Pericardium (tissue), 1 donor: Measurements from ENCODE around the genes MAGEC3, SPANXN1, MAGEA11, MAMLD1 and MAGEA6.

GRCh38 chrX:141380587-141380844 lies 138.2 kb upstream of the SPANXC start:
- RRBS, result no CpG with 5 or more reads among the region's 1 CpG

GRCh38 chrX:141837959-141838567 lies at the start of gene MAGEC3:
TSS of gene MAGEC3 (plus strand) at chrX:141838316.
- RRBS, result no CpG with 5 or more reads among the region's 2 CpGs

GRCh38 chrX:145247270-145247767 lies at the start of gene SPANXN1:
TSS of gene SPANXN1 (plus strand) at chrX:145247503.
- RRBS, result no CpG with 5 or more reads among the region's 2 CpGs

- RRBS, result no CpG with 5 or more reads among the region's 1 CpG
Observed at GRCh38 chrX:147174586-147174896, 360.0 kb upstream of the CXorf51A start.

DNA sequence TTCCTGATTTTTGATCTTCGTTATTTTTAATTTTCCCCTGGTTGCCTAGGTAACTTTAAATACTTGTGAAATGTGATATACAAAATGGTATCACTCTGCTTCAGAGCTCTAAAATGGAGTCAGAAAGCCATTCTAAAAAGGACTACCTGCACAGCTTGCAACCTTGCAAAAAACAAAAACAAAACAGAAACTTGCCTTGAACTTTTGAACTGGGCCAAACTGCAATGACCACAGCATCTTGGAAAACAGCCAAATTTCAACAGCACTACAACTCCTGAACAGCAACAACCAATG lies 36.0 kb upstream of the FMR1 start:
- RRBS, result no CpG with 5 or more reads among the region's 1 CpG

DNA sequence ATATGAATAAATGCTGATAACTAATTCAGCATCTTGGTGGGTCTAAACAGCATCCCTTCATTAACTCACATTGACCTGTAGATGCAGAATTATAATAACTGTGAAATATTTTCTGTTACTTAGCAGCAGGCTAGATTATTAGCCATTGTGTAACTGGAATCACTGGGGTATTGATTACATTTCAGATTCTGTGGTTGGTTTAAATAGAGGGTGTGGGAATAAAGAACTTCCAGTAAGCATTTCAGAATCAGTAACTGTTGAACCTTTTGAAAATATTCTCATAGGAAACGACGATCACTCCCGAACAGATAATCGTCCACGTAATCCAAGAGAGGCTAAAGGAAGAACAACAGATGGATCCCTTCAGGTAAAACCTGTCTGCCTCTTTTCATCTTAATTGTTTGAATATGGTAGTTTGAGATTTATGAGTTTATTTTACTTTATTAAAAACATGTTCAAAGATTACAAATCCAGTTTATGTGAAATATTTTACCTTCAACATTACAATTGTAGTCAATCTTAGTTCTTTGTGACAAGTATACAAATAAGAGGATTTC lies 33.6 kb downstream of the FMR1 start:
- RRBS, result no CpG with 5 or more reads among the region's 5 CpGs

DNA sequence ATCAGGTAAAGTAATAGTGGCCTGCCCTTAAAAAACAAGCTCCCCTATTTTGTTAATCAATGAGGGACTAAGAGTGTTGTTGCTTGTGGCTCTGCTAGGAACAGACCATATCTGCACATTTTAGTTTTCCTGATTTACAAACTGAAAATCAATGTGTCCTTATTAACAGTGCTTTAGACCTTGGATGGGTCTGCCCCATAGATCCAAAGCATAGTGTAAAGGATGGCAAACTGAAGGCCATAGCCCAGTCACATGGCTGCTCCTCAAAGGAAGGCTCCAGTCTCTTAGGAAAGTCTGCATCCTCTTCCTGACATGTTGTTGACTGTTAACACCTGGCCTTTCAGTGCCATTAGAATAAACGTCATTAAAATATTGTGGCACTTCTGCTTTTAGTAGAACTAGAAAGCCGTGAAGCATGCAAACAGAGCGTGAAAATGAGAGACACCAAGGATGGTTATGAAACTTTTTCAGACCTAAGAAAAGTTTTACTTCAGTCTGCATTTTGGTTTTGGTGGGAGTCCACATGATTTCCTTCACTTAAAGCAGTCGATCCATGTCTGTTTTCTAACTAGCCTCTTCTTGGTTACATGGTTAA lies 41.2 kb upstream of the AFF2 start:
- RRBS, result no CpG with 5 or more reads among the region's 4 CpGs

- RRBS, result no CpG with 5 or more reads among the region's 7 CpGs
Observed at GRCh38 chrX:149605353-149606034, 10.4 kb upstream of the HSFX2 start.

DNA sequence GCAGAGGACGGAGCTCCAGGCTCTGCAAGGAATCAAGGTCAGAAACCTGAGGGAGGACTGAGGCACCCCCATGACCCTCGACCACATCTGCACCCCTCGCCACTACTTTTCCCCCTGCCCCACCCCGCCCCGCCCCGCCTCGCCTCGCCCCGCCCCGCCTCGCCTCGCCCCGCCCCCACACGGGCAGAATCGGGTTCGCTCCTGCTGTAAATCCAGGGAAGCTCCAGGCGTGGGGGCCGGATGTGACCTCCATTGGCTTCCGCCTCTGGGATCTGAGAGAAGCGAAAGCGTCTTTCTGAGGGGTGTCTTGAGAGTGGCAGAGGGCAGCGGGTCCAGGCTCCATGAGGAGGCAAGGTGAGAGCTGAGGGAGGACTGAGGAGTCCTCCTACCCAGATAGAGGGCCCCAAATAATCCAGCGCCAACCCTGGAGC lies at the start of gene MAGEA11:
MAGEA11 (plus strand) TSS at position 252 of the 431 bp plus-strand sequence.
- RRBS, result no CpG with 5 or more reads among the region's 23 CpGs

- RRBS, result no CpG with 5 or more reads among the region's 3 CpGs
Observed at GRCh38 chrX:150291050-150291576, 72.0 kb upstream of the MAMLD1 start.

DNA sequence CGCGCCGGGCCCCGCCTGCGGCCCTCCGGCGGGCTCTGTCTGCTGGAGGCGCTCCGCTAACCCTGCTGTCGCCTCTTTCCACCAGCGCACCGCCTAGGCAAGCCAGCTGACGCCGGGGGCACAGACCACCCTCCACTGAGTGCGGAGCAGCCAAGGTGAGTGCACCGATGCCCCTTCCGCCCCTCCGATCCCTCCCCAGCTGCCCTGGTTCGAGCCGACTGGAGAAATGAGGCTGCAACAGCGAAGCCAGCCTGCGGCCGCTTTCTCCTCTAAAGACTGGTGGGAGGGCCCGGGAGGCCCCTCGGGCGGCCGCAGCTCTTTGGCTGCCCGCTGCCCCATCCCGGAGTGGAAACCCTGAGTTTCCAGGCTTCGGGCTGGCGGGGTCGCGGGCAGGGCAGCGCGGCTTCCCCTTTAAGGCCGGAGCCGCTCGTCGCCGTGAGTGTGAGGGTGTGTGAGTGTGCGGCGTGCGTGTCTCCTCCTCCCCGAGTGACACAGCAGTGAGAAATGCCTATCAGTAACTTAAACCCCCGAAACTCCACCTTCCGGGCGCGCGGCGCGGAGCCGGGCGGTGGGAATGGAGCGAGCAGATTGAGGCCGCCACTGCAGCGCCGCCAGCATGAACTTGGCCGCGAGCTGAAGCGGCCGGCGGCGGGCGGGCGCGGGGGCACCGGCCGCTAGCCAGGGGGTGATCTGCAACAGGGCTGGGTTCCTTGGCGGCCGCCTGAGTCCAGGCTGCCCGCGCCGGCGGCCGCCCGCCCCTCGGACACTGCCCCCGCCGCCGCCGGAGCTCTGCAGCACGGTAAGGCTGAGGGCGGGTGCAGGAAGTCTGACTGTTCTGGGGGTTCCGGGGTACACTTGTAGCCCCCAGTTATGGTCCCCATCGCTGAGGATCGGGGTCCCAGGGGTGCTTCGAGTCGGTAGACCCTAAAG lies at the start of gene MAMLD1:
MAMLD1 (plus strand) TSS at position 586 of the 930 bp plus-strand sequence.
- RRBS, result 14% methylated on average over 50 of the region's 88 CpGs

GRCh38 chrX:150364841-150365855 lies 2.0 kb downstream of the MAMLD1 start:
- RRBS, result 15% methylated on average over 36 of the region's 102 CpGs

- RRBS, result 42% methylated on average over 7 of the region's 25 CpGs
Observed at GRCh38 chrX:150507186-150508072, 61.0 kb upstream of the MTM1 start.

DNA sequence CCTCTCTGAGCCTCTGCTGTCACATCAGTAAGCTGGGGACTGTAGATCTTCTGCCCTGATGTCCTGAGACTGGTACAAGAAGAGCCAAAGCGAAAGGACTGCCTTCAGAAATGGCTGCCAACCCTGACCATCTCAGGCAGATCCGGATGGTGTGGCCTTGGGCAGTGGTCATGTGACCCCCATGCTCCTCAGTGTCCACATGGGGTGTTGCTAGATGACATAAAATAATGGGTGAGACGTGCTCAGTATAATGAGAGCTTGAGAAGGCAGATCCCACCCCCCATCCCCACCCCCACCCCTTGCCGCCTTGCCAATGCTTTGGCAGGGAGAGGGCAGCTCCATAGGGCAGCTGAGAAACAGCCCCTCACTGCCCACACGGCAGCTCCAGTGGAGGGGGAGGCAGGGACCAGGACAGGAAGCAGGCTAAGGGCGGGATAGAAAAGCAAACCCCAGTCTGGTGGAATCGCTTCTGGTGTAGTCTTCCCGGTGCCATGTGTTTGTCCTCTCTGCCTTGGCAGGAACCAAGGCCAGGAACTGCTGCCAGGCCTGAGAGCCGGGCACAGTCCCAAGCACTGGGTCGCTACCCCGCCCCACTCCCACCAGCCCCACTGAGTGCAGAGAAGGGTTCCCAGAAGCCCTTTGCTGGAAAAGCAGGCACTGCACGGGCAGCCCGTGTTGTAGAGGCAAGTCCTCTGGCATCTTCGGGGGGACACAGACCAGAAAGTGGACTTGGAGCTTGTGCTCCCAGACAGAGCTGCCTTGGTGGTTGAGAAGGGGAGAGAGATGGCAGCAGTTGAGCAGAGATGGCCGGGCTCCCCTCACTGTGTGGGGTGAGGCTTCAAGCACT lies 60.1 kb upstream of the MTM1 start:
- RRBS, result 21% methylated on average over 2 of the region's 15 CpGs

DNA sequence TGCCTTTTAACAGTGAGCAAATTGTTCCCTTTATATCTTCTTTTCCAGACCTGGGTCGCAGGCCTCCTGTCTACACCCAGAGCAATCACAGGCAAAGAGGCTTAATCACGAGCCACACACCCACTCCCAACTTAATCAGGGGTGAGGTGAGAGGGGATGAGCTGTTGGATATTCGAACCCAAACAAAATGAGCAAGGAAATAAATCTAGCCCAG lies 755 bp upstream of the MTMR1 start:
- RRBS, result no CpG with 5 or more reads among the region's 3 CpGs

GRCh38 chrX:150984206-150985263 lies 1.4 kb downstream of the HMGB3 start:
- RRBS, result 16% methylated on average over 53 of the region's 95 CpGs

DNA sequence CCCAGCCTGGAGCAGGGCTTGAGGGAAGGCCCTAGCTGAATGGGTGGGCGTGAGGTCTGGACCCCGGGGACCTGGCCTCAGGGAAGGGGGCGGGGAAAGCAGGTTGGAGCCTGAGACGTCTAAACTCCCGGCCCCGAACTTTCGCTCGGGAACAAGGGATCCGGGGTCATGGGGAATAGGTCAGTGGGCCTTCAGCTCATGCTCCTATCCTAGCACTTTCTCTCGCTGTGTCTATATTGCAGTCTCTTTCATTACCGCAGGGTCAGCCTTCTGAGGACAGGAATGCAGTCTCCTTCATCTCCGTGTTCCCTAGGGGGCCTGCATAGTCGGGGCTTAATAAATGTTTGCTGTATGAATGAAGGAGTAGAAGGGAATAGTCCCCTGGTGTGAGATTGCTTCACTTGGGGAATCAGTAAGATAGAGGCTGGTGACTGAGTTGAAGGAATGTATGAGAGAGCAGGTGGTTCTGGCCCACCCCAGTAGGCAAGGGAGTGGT lies 443 bp downstream of the VMA21 start:
- RRBS, result 22% methylated on average over 4 of the region's 13 CpGs

GRCh38 chrX:151970543-151971551 lies 3.6 kb downstream of the GABRE start:
- RRBS, result no CpG with 5 or more reads among the region's 10 CpGs

DNA sequence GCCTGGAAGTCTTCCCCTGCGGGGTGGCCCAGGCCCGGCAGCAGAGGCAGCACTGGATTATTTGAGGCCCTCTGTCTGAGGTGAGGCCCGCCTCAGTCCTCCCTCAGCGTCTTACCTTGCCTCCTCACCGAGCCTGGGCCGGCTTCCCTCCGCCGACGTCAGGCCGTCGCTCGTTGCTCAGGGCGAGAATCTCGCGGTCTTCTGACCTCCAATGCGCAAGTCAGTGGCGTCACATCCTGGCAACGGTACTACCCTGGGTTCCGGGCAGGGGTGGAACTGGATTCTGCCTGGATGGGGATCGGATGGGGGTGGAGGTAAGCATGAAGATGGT lies at the start of gene MAGEA6:
MAGEA6 (minus strand) TSS at position 151 of the 331 bp plus-strand sequence.
- RRBS, result no CpG with 5 or more reads among the region's 20 CpGs